Neural crest cell (in vitro differentiated cells): ENCODE results near the genes C7 and C6.

DNA sequence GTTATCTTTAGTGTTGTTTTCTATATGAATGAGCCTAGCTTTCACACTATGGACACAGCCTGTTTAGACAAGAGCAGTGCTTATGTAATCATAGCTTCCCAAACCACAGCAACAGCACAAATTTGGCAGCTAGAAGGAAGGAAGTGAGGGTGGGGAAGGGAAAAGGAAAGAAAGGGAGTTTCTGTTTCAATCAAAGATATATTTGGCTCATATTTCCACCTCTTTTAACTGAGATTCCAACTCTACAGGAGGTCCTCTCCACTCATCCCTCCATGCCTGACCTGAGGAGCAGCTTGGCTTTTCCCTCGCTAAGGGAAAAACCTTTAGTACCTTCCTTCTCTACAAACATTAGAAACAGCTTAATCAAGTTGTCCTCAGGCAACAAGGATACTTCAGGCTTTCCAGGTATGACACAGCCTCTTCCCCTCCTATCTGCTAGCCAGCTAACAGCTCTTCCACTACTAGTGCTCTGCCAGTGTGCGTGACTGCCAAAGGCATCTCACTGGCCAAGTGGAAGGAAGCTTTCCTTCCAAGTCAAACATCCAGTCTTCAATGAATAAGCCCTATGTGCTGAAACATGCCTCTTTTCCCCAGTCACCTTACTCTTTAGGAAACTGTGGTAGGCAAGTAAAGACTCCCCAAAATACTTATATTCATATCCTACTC, 268.6 kb upstream of the PTGER4 start:
- PRO-cap = no peak

- PRO-cap = no peak
Observed at GRCh38 chr5:40584223-40584600, 95.5 kb upstream of the PTGER4 start.

DNA sequence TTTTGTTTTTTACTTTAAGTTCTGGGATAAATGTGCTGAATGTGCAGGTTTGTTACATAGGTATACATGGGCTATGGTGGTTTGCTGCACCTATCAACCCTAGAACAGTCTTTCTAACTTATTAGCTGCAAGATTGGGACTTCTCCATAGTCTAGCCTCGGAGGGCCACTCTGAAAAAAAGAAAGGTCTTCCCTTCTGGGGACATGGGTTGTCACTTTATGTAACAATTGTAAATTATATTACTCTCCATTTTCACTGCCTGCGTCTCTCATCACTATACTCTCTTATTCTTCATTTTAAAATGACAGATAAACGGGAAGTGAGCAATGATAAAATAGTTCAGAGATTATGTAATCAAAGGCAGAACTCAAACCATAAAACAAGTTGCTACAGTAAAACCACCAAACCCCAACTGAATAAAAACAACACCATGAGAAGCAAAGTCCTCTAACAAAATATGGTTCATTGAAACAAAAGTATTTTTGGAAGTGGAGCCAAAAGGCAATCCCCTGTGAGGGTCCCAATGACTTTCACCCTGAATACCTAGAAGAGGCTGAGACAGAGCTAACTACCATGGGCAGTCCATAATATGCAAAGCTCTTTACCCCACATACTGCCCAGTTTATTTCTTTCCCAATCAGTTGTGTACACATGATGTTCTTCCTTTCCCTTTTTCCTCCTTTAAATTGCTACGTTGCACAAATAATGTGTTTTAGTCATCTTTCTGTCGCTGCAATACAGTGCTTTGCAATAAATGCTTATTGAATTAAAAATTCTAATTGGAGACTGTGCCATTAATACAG, 64.1 kb upstream of the PTGER4 start:
- PRO-cap = no peak

- PRO-cap = no peak
Observed at GRCh38 chr5:40680045-40680246, 231 bp downstream of the PTGER4 start.

DNA sequence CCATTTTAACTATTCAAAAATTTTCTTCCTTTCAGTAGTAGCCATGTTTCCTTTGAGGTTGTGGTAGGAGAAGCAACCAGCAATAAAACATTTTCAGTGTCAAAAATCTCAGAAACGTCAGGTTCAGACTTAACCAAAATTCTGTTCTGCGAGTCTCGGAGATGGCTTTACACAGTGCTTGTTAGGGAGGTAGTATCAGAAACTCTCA, 8.3 kb downstream of the PTGER4 start:
- PRO-cap = no peak

DNA sequence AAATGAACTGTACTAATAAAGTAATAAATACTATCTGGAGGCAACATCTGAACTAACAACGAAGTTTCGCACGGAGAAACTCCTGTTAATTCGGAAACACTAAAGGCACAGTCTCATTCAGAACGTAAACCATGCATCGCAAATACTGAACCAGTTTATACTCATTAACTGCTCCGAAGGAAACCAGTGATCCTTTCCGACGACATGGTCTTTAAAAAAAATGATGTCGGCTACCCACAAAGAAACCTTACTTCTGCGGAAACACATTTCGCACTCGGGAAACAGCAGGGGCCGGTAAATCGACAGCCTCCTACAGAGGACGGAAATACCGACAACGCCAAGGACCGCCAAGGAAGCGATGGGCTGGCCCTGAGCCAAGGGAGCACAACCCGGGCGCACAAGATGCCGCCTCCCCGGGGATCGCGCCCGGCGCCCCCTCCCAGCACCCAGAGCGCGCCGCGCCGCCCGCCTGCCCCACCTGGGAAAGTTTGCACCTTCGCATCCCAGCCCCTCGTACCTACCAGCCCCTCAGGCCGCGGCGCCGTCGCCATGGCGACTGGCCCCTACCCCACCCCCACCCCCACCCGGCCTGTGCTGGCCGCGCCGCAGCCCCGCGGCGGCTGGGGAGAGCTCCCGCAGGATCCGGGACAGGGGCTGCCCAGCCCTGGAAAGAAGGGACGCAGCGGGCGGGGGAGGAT, 731 bp downstream of the PRKAA1 start:
- PRO-cap = bidirectional peak, plus-strand start at position 305 of the sequence, minus-strand start at position 360 of the sequence; bidirectional peak, plus-strand start at position 650 of the sequence, minus-strand start outside the sequence

DNA sequence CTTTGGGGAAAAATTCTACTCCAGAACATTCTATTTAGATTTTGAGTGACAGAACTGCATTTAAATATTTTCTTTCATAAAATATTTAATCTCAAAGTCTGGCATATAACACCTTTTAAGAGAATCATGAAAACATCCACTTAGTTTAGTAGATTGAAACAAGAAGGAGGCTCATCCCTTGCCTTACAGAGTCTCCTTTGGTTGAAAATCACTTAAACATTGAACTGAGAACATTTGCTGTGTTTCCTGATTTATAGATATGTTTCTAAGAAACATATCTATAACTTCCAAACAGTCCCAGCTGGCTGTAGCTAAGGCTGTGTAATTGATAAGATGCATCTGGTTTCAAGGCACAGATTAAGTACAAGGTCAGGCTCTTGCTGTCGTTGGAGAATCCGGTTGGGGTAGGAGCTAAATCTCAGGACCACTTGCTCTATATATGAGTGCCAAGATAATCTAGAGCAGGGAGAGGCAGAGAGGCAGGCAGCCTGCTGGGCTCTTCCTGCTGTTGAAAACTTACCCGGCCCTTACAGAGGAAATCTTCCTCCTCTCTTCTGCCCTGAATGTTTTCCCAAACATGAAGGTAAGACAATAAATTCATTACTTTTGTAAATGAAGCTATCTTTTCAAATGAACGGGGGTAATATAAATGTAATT, at the start of gene C7:
Gene C7, plus strand, starts transcription at position 464 of the 657 bp plus-strand sequence.
- PRO-cap = no peak

DNA sequence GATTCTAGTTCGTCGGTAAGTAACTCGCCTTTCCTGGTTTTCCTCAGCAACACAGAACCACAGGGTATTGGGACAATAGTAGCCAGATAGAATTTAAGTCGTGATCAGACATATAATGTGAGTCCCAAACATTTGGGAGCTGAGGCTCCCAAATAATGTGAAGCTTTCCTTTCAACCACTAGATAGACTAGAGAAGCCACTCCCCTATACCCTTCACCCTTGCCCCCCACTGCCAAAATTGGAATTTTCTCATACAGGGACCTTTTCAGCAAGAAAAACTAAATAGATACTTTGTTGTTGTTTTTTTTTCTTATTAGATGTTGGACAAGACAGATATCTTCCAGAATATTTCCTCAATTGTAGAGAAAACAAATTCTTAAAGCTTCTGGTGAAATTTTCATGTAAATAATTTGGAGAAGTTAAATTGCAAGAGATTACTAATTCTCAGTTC, 1.9 kb downstream of the C6 start:
- PRO-cap = no peak

- PRO-cap = no peak
Observed at GRCh38 chr5:41213307-41213840, at the start of gene C6. TSS of gene C6 (minus strand) at chr5:41213532.

GRCh38 chr5:41312507-41313344, 99.4 kb upstream of the C6 start:
- PRO-cap = no peak

DNA sequence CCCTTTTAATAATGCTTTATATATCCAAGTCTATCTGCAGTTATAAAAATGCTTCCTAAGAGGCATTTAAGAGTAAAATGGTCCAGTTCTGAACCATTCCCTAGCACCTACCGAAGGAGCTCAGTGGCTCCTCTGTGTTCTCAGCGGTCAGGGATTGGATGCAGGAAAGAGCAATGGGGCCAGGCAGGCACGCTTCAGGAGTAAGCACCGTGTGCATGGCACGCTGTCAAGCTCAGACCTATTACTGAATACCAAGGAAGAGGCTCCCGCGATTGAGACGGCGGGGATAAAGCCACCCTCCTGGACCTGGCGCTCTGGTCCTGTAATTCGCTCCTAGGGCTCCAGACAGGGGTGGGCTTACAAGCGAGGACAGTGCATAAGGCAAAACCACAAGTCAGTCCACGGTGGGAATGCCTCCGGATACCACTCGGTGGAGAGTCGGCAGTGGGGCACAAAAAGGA, 1.1 kb downstream of the OXCT1 start:
- PRO-cap = bidirectional peak, plus-strand start at position 397 of the sequence, minus-strand start at position 243 of the sequence

- PRO-cap = no peak
Observed at GRCh38 chr5:41916919-41917195, 8.2 kb upstream of the FBXO4 start.

- PRO-cap = no peak
Observed at GRCh38 chr5:42515489-42516032, 92.3 kb downstream of the GHR start.

- PRO-cap = no peak
Observed at GRCh38 chr5:42554349-42554769, 131.1 kb downstream of the GHR start.

GRCh38 chr5:42586508-42587022, 163.3 kb downstream of the GHR start:
- PRO-cap = no peak

GRCh38 chr5:42949189-42949616, 90.9 kb downstream of the ANXA2R start:
- PRO-cap = no peak

GRCh38 chr5:42993122-42993466, 47.0 kb downstream of the ANXA2R start:
- PRO-cap = no peak

DNA sequence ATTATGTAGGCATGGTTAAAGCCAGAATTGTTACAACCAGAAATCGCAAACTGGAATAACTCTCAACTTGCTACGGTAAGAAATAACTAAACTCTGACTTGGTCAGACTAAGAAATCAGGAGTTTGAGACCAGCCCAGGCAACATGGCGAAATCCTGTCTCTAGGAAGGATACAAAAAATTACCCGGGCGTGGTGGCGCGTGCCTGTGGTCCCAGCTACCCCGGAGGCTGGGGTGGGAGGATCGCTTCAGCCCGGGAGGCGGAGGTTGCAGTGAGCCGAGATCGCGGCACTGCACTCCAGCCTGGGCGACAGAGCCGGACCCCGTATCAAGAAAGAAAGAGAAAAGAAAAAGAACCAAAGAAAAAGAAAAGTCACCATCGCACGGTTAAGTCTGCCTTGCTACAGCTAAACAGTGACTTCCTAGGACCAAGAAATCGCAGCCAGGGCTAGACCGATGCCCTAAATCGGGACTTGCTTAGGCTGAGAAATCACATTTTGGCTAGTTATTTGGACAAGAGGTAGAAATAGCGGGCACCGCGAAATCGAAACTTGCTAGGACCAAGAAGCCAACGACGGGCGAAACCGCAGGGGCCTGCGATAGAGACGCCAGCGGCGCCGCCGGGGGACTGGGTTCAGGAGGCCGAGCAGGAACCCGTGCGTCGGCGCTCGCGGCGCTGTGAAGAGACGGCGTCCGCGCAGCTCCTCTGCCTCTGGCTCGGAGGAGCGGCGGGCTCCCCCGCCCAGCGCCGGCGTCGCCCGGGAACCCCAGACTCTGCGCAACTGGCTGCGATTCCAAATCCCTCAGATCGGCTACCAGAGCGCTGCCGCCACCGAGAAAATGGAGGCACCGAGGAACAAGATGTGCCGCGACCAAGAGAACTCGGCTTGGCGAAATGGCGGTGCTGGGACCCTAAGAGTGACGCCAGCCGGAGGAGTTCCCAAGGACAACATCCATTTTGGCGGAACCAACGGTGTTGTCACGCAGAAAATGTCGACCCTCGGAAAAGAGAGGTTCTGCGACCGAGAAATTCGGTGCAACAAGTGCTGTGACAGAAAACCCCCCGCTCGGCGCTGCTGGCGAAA, 26.0 kb upstream of the ANXA2R start:
- PRO-cap = bidirectional peak, plus-strand start at position 412 of the sequence, minus-strand start at position 156 of the sequence; bidirectional peak, plus-strand start at position 816 of the sequence, minus-strand start at position 678 of the sequence

DNA sequence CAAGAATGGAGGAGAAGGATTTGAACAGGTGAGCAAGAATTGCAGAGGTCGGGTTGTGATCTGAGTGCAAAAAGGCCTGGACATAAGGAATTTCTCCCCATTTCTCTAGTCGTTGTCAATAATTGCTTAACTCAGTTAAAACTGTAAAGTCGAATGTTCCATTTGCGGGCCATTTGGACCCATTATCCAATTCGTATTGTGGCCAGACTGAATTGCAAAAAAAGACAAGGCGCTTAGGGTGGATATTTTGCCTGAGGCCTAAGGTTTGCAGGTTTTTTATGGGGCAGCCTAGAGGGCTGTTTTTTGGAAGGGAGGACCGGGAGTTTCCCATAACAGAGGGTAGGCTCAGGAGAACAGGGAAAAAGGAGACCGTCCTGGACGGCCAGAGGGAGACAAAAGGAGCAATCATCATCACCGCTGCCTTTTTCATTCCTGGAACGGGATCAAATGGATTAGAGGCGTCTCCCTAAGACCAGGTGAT, 34.4 kb upstream of the ANXA2R start:
- PRO-cap = no peak

GRCh38 chr5:43601947-43602262, 1.1 kb upstream of the NNT start:
- PRO-cap = no peak